ENCODE data around the gene APOA4.

- PRO-cap = no peak
These were observed 426.9 kb upstream of the CADM1 start for GRCh38 chr11:115930945-115931632.

- PRO-cap = no peak
These were observed 435.5 kb upstream of the CADM1 start for GRCh38 chr11:115939565-115940181.

GRCh38 chr11:116175747-116176322 lies 597.0 kb downstream of the BUD13 start:
- PRO-cap = no peak

DNA sequence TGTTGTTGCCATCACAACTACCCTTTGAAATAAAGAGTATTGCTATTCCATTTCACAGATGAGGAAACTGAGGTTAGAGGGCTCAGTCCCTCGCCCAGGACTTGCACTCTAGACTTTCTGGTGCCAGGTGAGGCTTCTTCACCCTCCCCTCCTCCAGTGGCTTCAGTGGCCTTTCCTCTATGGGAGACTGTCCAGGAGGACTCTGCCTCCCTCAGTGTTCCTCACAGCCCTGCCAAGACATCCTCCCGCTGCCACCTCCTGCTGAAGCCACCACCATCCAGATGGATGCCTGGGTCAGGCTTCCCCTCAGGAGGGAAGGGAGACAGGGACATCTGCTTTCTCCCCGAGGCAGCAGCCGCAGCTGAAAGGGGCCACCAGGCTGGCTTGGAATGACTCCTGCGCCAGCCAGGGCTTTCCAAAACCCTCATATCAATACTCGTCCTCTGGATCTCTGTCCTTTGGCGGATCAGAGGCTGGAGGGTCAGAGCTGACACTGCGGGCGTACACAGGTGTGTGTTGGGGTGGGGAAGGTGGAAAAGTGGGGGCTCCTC lies 580.1 kb downstream of the BUD13 start:
- PRO-cap = no peak

- PRO-cap = unidirectional peak, minus-strand start at chr11:116563534
These were observed 209.4 kb downstream of the BUD13 start for GRCh38 chr11:116563407-116563810.

DNA sequence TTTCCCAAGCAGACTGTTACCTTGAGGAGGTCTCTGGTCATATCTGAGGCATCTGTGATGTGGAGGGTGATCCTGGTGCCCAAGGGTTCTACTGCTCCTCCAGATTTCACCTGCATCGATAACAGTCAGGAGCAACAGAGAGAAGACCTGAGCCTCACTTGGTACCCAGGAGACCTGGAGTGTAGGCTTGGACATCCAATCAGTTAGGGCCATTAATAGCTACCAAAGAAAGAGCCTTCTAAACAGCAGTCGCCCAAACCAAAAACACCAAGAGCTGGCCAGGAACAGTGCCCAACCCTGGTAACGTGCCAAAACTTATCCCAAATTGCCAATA lies 4.3 kb downstream of the ZPR1 start:
- PRO-cap = no peak

DNA sequence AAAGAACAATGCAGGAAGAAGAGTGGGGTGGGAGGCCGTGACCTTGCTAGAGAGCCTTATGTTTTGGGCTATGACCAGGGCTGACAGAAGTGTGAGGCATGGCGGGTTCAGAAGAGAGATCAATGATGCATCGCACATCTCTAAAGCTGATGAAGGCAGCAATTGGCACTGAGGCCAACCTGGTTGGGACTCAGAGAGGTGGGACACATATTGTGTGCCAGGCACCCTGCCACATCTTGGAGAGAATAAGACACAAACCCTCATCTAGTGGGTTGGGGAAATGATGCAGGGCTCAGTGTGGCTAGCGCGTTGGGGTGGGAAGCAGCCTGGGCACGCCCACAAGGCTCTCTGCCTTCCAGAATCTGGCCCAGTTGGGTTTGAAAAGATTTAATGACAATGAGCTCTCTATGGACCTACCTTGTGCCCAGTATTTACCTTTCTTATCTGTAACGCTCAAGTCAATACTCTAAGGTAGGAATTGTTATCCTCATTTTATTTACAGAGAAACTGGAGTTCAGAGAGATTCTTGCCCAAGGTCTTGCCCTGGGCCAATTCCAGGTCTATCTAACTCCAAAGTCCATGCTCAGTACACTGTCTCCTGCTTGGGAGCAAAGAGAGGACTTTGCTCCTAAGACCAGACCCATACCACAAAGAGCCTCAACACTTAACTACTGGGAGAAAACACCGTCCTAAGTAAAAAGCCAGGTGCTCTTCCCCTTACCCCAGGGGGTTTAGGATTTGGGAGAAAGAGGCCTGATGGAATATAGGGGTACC lies 15.0 kb downstream of the APOA4 start:
- PRO-cap = no peak

DNA sequence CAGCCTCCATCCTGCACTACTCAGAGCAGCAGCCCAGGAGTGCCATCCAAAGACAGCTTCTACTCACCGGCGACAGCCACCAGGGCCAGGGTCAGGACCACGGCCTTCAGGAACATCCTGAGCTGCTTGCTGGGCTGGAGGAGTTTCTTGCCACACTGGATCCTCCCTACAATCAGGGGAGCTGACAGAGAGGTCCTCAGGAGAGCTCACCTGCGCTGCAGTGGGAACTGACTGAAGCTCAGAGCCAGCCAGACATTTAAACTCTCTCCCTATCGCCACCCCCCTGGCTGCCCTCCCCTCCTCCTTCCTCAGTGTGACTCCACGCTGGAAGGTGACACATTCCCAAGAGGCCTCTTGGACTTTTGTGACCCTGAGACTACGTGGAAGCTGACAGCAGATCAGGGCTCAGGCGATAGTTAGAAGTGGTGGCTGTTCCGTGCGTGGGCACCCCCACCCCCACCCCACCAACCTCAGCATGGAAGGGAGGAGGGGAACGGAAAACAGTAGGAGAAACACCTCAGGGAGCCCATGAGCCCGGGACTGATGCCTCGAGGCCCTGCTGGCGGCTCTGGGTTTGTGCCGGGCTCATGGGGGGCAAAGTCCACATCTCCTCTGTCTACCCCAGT lies at the start of gene APOA4:
Gene APOA4 (minus strand): TSS at position 229 of the 626 bp plus-strand sequence.
- PRO-cap = bidirectional peak, plus-strand start at position 506 of the sequence, minus-strand start at position 310 of the sequence

DNA sequence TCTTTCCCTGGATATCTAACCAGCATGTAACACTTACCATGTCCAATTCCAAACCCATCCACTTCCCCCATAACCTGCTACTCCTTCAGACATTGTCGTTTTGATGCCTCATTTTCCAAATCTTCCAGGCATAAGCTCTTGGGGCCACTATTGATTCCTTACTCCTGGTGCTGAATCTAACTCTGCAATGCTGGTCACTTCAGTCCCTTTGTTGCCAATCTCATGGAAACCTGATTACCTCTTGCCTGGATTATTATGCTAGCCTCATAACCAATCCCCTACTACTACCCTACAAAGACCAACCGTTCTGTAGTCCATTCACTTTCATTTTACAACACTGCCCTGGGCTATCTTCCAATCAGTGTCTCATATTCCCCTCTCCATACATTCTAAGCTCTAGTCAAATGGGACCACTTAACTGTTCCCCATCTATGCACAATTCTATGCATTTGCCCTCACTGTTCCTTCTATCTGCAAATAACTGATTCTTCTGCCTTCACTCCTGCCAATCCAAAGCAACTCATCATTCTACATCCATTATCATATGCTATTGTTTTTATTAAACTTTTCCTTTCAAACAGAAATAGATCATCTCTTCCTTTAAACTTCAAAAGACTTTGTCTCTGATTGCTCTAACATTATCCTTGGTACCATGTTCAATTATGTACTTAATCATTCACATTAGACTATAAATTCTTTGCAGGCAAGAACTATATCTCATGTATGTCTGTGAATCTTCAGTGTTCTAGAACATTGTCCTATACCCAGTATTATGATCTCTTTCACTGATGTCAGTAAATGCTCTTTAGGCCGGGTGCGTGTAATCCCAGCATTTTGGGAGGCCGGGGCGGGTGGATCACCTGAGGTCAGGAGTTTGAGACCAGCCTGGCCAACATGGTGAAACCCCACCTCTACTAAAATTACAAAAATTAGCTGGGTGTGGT lies 12.8 kb upstream of the APOA1 start:
- PRO-cap = no peak

- PRO-cap = no peak
These were observed 36.9 kb upstream of the APOA1 start for GRCh38 chr11:116874237-116874791.

DNA sequence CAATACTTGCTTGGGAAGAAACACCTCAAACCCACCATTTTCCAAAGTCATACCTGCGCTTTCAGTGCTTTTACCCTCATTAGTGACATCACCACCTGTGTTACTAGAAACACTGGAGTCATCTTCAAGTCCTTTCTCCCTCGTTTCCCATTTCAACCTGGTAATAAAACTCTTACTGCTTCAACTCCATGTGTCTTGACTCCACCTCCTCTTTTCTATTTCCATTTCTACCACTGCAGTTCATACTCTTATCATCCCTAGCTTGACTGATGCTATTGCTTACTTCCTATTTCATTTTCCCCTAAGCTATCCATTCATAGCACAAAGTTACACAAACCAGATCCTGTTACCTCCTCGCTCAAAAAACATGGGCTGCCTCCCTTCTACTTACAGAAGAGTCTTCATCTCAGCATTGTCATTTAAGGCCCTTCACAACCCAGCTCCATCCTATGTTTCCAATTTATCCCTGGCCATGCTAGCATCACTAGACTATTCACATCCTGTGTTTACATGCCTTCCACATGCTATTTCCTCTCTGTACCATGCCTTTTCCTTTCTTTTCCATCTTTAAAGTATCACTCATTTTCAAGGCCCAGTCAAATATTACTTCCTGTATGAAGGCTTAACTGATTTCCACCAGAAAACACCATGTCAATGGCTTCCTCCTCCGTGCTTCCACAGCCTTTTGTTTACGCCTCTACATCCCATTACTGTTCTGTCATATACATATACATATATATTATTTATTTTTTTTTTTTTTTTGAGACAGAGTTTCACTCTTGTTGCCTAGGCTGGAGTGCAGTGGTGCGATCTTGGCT lies 62.9 kb upstream of the APOA1 start:
- PRO-cap = no peak

DNA sequence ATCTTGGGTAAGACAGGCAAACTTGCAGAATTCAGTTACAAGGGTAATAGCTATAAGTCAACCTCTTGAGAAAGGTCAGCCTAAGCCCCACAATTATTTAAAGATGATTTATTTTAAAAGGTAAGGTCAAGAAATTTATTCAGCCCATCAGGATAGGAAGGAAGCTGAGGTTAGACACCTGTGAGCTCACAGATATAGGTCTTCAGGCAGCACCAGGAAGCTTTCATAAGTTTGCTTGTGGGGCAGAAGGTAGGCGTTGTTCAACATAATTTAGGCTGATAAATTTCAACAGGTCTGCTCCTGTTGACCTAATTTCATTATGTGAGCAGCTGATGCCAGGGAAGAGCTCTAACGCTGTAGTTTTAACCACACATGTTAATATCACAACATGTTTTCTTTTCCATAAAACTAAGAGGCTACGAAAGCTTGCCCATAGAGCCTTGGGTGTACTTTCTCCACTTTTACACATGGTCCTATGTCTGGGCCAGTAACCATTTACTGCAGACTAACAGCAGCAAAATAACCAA lies 118.2 kb upstream of the APOA1 start:
- PRO-cap = no peak

- PRO-cap = no peak
These were observed 121.2 kb downstream of the SIK3 start for GRCh38 chr11:116977144-116977367.

DNA sequence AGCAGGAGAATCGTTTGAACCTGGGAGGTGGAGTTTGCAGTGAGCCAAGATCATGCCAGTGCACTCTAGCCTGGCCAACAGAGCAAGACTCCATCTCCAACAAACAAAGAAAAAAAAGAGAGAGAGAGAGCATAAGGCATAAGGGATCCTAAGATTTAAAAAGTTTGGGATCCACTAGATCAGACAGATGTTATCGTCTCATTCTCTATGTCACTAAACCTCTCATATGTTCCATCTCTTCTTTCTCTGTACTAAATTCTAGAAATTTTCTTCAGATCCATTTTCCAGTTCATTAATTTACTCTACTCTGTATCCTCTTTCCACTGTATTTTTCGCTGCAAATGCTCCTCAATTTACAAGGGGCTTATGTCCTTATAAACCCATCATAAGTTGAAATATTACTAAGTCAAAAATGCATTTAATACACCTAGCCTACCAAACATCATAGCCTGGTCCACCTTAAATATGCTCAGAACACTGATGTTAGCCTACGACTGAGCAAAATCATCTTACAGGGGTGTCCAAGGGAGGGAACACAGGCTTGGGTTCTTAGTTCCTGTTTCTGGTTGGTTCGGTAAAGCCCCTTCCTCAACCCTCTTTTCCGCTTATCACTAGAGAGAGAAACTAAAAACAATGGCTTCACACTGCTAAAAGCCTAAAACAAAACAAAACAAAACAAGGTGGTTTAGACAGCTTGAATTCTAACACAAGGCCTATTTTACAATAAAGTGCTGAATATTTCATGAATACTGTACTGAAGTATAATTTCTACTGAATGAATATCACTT lies 118.3 kb downstream of the SIK3 start:
- PRO-cap = no peak

DNA sequence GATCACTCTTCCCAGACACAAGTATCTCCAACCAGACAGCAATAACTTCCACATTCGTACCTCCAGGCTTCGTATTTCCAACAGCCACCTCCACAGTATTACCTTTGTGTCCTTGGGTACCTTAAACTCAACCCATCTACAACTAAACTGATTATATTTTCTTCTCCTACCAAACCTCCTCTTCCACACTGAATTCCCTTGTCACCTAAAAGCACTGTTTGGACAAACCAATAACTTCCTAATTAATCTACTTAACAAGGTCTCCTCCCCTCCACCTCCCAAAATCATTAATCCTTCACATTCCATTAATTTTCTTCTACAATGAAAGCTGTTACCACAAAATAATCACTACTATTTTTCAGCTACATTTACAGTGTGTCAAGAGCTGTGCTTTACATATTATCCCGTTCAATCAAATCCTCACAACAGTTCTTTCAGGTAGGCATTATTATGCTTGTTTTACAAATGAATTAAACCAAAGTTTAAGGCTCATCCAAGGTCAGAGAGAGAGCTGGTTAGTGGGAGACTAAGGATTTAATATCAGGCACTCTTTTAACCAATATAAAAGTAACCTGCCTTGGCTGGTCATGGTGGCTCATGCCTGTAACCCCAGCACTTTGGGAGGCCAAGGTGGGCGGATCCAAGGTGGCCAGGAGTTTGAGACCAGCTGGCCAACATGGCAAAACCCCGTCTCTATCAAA lies 107.5 kb downstream of the SIK3 start:
- PRO-cap = no peak

DNA sequence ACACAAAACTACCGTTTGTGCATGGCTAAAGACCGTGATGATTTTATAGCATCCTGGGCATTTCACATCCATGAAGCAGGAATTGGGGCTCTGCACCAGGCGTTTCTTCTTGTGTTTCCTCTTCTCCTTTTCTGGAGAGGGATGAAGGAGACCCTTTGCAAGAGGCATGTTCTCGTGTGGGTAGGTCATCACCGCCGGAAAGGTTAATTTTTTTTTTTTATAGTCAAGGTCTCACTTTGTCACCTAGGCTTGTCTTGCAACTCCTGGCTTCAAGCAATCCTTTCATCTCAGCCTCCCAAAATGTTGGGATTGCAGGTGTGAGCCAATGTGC lies 62.4 kb downstream of the SIK3 start:
- PRO-cap = no peak

DNA sequence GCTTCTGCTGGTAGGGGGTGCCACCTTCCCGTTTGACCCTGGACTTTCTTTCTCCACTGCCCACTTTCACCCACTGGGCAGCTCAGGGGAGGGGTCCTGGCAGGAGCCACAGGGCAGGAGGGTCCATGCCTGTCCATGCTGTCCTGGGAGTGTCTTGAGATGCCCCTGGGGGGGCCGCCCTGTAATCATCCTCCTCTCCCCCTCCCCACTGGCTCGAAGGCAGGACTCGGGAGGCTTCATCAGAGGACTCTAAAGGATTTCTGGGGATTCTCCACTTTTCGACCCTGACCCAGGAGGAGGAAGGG lies 1.1 kb downstream of the TAGLN start:
- PRO-cap = no peak

GRCh38 chr11:117203733-117203930 lies 4.5 kb downstream of the TAGLN start:
- PRO-cap = no peak

DNA sequence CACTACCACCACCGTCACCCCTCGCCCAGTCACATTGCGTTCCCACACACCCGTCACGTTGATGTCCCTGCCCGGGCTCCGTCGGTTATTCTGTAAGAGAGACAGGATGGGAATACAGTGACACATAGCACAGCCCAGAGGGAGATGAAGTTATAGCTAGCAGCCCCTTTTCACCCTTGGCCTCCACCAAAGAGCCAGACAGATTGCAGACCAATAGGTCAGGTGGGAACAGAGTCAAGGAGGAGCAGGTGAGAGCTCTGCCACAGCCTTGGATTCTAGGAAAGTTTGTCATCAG lies 3.7 kb downstream of the PCSK7 start:
- PRO-cap = no peak

GRCh38 chr11:117313016-117313555 lies 3.0 kb downstream of the BACE1 start:
- PRO-cap = no peak

Data from ileum (tissue), 1 donor.